H7 (cell line): ENCODE measurements around the genes MEF2D and HAPLN2.

GRCh38 chr1:156075182-156075560, 7.1 kb downstream of the MEX3A start:
- RAMPAGE, long total RNA, result no peak

DNA sequence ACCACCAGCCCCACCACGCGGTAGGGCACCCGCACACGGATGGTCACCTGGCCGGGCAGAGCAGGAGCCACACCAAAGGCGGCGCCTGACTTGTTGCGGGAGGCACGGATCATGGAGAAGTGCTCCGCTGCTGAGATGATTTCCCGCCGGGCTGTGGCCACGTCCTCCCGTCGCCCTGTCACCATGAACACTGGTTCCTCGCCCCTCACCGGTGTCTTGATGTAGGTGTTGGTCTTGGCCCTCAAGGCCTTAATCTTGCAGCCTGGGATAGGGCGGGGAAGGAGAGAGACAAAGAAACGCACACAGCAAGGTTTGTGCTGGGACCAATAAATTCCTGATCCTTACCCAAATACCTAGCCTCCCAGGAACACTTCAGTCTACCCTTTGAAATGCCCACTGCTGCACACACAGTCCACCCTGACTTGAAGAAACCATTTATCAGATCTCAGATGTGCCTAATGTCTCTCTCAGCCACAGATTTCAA, 4.8 kb downstream of the MEX3A start:
- RAMPAGE, long total RNA, result no peak

DNA sequence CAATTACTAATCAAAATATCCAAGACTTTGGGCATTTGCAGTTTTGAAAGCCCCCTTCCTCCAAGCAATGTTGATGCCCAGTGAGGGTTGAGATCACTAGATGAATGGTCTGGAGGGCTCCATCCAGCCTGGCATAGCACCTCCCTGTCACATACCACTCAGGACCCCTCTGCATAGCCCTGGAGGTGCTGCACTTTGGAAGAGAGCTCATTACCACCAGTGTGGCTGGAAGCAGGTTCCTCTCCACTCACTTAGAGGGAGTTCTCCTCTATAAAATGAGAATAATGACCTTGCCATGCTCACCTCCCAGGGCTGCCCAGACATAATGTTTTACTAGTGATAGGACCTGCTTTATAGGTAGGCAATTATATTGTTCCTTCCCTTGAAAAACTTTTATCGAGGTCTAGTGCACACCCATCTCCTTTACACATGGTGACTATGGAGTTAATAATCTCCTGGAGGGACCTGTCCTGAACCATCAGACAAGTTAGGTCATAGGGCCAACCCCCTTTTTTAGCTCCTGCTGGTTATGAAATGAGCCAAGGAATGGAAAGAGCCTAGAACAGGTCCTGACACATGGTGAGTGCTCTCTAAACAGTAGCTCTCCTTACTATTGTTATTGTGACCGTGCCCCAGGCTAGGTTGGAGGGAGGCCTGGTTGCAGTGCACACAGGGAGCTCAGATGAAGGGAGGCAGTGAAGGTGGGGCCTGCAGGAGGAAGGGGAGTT, 14.4 kb upstream of the LMNA start:
- RAMPAGE, long total RNA, result no peak

GRCh38 chr1:156102440-156102904, 12.0 kb upstream of the LMNA start:
- RAMPAGE, long total RNA, result no peak

DNA sequence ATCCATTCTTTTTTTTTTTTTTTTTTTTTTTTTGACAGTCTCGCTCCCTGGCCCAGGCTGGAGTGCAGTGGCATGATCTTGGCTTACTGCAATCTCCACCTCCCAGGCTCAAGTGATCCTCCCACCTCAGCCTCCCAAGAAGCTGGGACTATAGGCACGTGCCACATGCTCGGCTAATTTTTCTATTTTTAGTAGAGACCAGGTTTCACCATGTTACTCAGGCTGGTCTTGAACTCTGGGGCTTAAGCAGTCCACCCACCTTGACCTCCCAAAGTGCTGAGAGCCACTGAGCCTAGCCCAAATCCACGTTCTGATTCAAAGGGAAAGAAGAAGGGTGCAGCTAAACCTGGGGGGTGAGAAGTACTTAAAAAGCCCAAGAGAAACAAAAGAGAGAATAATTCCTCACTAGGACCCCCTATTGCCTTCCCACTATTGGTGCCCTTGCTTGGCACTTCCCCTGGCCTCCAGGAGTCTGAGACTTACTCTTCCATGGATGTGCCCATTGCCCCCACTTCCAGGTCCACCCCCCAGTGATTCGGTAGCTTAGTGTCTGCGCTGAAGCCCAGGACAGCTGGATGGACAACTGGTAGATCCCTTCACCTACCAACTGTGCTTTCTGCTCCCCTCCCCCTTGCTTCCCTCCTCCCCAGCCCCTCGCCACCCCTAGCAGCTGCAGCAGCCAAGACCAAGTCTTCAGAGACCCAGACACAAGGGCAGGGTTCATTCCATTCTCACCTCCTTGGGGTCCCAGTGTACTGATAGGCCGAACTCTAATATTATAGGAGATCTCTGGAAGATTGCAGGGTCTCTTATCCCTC, 6.7 kb downstream of the LMNA start:
- RAMPAGE, long total RNA, result no peak

GRCh38 chr1:156126102-156126879, 11.8 kb downstream of the LMNA start:
- RAMPAGE, long total RNA, result no peak

- RAMPAGE, long total RNA, result no peak
These were observed 17.3 kb upstream of the SEMA4A start for GRCh38 chr1:156135786-156136744.

- RAMPAGE, long total RNA, result no peak
These were observed 6.8 kb upstream of the SEMA4A start for GRCh38 chr1:156146312-156147217.

DNA sequence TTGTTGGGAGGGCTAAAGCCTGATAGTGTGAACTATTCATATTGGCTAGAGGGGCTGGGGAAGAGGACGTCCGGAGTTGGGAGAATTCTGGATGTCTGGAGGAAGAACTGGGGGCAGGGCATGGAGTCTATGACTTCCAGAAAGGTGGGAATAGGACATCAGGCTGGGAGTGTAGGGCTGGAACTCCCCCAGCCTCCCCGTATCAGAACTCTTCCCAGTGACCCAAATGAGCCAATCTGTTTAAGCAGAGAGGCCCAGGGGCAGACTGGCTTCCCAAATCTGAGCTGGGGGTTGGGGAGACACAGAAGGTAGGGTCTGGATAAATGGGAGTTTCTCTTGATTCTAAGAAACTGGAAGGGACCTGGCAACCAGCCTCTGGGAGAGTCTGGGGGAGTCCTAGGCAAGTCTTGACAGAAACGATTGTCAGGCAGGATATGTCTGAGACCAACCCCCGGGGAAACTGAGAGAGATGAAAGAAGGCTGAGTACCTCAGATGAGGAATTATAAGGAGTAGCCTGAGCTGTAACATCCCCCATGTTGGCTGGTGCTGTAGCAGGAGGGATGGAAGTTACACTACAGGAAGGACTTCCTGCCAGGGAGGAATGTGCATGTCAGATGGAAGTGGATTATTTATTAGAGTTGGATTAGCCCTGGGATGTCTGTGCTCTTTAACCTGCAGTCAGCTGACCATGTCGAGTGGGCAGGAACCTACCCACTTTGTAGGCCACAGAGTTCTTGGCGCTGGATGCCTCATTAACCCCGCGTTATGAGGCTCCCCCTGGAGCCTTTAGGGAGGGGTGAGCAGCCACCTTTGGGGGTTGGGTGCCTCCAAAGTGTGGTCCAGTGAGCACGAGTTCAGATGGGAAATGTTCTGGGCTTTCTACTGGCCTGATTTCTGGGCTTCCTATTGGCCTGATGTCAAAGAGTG, 942 bp upstream of the SEMA4A start:
- RAMPAGE, long total RNA, result no peak

- RAMPAGE, long total RNA, result no peak
These were observed 34.6 kb downstream of the MEF2D start for GRCh38 chr1:156465943-156466457.

DNA sequence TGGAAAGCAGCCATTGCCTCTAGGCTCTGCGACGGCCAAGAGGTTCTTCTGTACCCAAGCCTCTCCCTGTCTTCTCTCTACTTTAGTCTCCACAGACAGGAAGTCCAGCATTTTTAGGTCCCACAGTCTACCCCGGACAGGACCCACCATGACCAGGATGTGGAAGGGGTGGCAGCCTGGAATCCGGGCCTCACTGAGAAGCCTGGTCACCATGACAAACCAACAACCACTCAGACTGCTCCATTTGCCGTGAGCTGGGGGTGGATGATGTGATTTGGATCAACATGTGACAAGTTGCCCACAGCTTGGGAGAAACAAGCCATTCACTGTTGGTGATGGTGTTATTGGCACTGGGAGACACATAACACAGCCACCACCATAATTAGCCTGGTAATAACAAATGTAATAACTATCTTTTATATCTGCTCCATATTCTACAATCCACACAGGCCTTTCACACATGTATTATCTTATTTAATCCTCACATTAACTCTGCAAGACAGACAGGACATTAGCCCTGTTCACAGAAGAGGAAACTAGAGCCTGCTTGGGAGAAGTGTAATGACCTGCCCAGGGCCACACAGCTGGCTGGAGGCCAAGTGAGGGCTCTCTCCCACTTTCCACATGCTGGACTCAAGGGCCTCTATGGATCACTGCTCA, 23.0 kb downstream of the MEF2D start:
- RAMPAGE, long total RNA, result no peak

DNA sequence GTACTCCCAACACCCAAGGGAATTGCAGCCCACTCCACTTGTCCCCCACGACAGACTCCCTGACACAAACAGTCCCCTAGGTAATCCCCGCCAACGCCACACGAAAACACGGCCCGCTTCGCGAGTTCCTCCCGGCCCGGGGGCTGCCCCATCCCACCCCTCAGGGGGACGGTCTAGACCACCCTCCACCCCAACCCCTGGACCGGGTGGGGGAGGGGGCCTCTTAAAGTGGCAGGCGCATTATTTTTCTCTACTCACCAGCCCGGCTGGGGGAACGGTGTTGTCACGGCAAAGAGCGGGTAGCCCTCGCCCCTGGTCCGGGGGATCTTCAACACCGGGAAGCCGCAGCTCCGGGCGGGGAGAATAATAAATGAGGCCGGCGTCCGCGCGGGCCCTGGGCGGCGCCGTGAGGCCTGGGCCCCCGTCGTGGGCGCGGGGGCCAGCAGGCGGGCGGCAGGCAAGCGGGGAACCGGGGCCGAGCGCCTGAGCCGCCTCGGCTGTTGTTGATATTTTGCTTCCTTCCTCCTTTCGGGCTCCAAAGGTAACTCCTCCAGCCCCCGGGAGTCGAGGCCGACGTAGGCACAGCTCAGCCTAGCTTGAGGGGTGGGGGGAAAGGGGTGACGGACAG, at the start of gene MEF2D:
Gene MEF2D, minus strand, starts transcription at position 548 of the 628 bp plus-strand sequence.
- RAMPAGE, long total RNA, result no peak

DNA sequence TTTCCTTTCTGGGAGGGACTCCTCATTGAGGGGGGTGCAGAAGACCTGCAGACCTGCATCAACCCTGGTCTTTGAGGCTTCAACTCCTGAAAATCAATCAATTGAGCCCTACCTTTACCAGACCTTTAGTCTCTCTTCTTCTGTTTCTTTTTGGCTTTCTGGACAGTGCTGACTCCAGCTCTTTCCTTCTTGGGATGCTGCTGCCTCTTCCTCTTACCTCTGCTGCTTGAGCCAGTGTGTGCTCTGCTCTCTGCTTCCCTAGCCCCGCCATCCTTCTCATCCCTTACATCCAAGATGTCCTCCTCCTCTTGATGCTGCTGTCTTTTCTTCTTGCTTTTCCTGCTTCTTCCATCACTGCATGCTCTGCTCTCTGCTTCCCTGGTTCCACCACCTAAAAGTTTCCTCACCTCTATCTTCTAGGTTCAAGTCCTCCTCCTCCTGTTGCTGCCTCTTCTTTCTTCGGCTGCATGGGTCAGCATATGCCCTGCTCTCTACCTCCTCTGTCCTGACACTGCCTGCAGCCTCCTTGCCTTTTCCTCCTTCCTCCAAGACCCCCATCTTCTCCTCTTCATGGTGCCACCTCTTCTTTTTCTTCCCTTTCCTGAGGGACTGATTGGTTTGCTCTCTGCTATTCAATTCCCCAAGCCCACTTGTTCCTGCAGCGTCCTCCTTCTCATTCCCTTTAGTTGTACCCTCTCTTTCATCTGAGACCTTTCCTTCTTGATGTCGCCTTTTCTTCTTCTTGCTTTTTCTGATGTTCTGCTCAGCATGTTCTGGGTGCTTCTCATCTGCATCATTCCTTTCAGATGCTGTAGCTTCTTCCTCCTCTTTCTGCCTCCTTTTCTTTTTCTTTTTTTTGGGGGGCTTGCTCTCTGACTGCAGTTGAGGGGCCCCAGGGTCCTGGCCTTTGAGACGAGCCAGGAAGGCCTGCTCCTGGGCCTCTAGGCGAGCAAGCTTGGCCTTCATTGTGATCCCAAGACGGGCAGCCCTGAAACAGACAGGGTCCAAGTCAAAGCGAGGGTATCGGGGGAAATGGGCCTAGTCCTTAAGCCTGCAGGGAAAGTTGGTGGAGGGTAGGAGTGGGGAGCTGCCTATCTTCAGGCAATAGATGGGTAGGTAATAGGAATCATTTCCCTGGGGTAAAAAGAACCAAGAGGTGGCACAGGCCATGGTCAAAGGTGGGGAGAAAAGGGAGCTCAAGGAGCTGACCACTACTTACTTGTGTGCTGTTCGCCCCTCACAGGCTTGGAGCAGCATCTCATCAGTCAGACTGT, 3.7 kb downstream of the NAXE start:
- RAMPAGE, long total RNA, result no peak

DNA sequence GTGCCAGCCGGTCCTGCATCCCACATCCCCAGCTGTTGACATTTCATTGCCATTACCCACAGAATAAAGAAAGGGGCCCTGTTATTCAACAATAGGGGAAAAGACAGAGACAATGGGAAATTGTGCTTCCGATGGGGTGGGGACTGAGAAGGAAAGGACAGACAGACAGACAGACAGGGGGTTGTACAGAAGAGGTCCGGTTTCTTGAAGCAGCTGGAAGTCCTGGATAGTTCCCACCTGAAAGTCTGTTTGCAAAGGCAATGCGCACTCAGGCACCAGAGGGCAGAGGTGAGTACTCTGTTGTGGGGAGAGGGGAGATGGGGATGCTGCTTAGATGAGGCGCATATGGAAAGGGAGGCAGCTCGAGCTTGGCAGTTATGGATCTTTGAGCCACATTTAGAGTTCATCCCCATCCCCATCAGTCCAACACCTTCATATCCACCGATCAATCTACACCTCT, at the start of gene HAPLN2:
Gene HAPLN2, plus strand, starts transcription at position 168 of the 460 bp plus-strand sequence.
- RAMPAGE, long total RNA, result no peak

GRCh38 chr1:156625496-156626097, 6.4 kb downstream of the HAPLN2 start:
- RAMPAGE, long total RNA, result no peak

- RAMPAGE, long total RNA, result no peak
These were observed 14.8 kb downstream of the BCAN start for GRCh38 chr1:156656509-156657251.

- RAMPAGE, long total RNA, result no peak
These were observed 993 bp downstream of the NES start for GRCh38 chr1:156676282-156676545.

DNA sequence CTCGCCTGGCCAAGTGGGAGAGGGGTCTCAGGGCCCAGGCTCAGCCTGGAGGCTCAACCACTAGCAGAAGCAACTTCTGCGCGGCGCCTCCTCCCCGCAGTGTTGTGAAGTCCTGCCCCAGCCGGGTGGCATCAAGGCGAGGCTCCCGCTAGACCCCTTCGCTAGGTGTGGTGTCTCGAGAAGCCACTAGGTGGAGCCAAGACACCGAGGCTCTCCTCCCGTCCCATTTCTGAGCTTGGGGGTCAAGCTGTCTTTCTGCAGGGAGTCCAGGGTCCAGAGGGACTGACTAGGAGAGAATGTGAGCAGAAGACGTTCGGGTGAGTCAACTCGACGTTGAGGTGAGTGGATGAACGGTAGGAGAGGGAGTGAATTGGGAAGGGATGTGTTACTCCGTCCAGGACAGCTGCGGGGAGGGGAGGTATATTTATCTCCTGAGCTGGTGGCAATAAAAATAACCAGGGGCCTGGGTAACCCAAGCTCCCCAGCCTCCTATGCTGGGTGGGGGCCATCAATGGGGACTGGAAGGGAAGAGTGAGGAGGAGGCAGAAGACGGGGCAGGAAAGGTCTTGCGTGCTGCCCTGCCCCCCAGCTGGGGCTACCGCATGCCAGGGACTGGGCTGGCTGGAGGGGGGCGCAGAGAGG, 12.4 kb upstream of the NES start:
- RAMPAGE, long total RNA, result no peak

- RAMPAGE, long total RNA, result no peak
These were observed 4.4 kb upstream of the CRABP2 start for GRCh38 chr1:156709721-156710276.

GRCh38 chr1:156800046-156800600, 16.5 kb downstream of the SH2D2A start:
- RAMPAGE, long total RNA, result no peak